Spinal cord (tissue), 3 donors: Measurements from ENCODE around the genes LENG9, RDH13, TMEM150B, SHISA7 and ISOC2.

DNA sequence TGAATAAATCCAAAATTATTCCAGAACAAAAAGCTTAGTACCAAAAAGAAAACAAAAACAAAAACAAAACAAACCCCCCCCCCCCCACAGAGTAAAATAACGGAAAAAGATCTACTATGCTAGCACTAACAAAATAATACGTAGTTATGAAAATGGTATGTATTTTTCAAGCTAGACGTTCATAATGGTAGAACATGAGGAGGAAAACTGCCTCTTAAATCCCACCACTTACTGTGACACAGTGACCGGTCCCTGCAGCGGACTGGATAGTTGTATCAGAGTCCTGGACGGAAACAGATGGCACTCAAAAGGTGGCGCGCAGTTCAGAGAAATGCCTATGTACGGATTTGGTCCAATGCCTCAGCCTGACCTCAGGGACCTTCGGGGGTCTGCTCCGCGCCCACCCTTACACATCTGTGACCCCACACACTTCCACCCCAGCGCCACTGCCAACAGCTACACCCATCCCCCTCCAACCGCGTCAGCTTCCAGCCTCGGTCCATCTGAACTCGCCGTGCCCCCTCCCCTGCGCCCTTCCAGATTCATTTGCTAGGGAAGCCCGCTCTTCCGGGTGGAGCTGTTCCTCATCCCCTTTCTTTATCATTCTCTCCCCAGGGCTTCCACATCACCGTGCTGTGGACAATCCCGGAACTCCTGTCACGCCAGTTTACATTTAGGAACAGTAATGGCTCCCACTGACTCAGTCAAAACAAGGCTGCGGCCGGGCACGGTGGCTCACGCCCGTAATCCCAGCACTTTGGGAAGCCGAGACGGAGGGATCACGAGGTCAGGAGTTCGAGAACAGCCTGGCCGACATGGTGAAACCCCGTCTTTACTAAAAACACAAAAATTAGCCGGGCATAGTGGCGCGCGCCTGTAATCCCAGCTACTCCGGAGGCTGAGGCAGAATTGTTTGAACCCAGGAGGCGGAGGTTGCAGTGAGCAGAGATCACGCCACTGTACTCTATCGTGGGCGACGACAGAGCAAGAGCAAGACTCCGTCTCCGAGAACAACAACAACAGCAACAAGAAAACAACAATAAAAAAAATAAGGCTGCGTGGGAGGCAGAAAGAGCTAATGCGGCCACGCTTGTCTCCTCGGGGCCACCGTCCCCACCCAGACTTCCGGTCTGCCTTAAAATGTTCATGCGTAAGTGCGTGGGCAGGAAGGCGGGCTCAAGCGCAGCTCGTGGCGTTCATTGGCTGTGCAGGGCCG is 658 bp upstream of the LENG8 start:
- PRO-cap, result bidirectional peak, plus-strand start outside the sequence, minus-strand start at position 1,112 of the sequence
- RAMPAGE, long total RNA, result no peak

DNA sequence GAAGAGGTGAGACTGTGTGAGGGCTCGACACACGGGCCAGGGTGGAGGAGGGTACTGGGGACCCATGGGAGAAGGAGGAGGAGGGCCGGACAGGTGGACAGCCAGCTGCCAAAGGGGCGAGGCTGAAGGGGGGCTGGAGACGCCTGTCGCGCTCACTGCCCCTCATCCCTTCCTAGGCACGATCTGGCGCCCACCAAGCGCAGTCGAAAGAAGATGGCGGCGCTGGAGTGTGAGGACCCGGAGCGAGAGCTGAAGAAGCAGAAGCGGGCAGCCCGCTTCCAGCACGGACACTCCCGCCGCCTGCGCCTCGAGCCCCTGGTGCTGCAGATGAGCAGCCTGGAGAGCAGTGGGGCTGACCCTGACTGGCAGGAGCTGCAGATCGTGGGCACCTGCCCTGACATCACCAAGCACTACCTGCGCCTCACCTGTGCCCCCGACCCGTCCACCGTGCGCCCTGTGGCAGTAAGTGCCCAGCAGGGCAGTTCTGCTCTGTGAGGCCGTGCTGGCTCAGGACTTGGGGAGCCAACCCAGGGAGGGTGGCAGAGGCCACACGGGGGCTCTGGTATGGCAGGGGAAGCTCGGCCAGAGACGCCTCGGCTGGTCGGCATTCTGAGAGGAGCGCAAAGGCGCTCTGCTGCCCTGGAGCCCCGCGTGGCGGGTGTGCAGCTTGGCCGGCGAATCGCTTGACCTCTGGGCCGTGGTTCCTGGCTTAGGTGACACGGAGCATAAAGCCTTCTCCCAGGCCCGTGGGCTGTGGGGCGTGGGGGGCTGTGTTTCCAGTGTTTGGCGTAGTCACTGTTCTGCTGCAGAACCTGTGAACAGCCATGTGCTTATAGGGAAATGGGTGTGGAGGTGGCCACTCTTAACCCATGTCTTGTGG is 6.9 kb downstream of the LENG9 start:
- PRO-cap, result no peak
- RAMPAGE, long total RNA, result no peak

GRCh38 chr19:54461387-54462349 is 1.9 kb downstream of the LENG9 start:
- PRO-cap, result no peak
- RAMPAGE, long total RNA, result no peak

DNA sequence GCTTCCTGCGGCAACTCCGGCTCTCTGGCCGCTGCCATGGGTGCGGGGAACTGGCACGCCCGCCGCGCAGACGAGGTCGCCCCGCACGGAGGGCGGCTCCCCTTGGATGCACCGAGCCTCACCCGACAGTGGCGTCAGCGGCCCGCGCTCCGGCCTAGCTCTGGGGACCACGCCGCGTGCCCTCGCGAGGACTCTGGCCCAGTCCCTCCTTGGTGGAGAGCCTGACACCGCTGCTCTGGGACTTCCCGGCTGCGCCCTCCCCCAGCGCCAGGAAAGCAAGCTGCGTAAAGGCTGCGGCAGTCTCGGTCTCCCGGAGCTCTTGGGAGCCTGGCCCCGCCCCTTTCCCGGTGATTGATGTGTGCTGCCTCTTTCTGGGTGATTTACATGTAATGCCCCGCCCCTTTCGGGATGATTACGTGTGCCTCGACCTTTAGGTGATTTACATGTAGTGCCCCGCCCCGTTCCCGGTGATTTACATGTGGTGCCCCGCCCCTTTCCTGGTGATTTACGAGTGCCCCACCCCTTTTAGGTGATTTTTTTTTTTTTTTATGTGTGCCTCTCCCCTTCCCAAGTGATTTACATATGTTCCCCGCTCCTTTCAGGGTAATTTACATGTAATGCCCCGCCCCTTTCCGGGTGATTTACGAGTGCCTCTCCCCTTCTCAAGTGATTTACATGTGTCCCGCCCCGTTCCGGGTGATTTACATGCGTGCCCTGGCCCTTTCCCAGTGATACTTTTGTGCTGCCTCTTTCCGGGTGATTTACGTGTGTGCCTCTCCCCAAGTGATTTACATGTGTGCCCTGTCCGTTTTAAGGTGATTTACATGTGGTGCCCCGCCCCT is at the start of gene LENG9:
Gene LENG9 (minus strand): TSS at position 290 of the 842 bp plus-strand sequence.
- PRO-cap, result no peak
- RAMPAGE, long total RNA, result no peak

- PRO-cap, result no peak
- RAMPAGE, long total RNA, result no peak
Observed at GRCh38 chr19:54464612-54465564, 1.3 kb upstream of the LENG9 start.

GRCh38 chr19:54871676-54872204 is 2.3 kb upstream of the FCAR start:
- PRO-cap, result no peak
- RAMPAGE, long total RNA, result no peak

GRCh38 chr19:55048120-55049036 is 10.3 kb upstream of the GP6 start:
- PRO-cap, result no peak
- RAMPAGE, long total RNA, result no peak

- PRO-cap, result no peak
- RAMPAGE, long total RNA, result no peak
Observed at GRCh38 chr19:55062900-55063488, at the start of gene RDH13. Gene RDH13 (minus strand): TSS chr19:55063148.

DNA sequence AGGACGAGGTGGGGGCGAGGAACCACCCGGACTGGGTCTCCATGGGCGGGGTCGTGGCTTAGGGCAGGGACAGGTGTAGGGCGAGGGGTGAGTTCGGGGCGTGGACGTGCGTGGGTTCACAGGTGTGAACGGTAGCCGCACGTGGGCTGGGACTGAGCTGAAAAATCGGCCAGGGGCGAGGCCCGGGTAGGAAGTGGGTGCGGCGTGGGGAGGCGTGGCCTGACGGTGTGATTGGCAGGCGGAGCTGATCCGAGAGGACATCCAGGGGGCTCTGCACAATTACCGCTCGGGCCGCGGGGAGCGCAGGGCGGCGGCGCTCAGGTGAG is 4.8 kb downstream of the EPS8L1 start:
- PRO-cap, result no peak
- RAMPAGE, long total RNA, result no peak

DNA sequence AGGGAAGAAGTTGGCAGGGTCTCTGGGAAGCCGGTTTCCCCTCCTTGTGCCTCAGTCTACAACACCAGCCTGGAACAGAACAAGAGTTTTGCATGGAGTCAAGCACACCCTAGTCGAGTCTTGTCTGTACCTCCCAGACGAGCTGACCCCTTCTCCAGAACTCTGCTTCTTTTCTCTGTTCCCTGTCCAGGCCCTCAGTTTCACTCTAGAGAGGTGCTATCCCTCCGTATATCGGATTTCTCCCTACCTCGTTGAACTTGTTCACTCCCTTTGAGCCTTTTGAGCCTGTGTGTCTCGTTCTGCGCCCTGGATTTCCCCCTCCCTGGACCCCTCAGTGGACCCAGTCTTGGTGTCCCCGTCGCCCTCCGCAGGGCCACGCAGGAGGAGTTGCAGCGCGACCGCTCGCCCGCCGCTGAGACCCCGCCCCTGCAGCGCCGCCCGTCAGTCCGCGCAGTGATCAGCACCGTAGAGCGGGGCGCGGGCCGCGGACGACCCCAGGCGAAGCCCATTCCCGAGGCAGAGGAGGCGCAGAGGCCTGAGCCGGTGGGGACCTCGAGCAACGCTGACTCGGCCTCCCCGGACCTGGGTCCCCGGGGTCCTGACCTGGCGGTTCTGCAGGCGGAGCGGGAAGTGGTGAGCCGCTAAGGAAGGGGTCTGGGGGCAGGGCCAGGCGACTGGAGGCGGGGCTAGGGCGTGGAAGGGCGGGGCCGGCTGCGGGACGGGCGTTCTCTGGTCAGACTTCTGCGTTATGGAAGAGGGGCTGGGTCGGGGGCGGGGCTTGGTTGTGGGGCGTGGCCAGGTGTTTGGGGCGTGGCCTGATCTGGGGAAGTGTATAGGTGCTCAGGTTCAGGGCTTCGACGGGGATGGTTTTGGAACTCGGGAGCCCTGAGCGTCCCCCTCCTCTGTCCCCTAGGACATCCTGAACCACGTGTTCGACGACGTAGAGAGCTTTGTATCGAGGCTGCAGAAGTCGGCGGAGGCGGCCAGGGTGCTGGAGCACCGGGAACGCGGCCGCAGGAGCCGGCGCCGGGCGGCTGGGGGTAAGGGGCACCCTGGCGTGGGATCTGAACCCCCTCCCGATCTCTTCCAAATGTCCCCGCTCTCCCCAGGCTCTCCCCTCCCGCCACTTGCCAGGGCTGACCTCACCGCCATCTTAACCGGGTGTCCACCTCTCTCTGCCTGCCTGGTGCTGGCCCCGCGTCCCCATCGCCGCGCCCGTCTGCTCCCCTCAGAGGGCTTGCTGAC is 5.6 kb downstream of the EPS8L1 start:
- PRO-cap, result no peak
- RAMPAGE, long total RNA, result no peak

DNA sequence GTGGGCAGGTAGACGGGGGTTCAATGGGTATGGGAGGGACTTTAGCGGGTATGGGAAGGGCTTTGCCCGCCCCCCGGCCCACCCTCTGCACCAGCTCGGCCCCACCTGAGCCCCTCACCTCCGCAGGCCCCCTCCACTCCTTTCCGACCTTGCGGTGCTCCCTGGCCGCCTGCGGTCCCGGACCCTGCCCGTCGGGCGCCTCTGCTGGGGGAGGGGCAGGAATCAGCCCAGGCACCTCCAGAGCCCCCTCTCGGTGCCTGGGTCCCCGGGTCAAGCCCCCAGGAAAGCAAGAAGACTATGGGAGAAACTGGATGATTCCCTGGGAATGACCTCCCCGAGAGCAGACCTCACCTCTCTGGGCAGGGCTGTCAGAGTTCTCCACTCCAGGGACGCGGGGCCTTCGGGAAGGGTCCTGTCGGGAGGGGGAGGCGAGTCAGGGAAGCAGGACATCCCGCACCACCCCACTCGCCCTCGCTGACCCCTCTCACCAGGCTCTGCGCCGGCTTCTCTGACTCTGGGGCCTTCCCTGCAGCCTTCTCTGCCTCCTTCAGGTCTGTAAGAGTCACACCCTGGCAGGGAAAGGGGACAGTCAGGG is 17.1 kb downstream of the EPS8L1 start:
- PRO-cap, result no peak
- RAMPAGE, long total RNA, result no peak

DNA sequence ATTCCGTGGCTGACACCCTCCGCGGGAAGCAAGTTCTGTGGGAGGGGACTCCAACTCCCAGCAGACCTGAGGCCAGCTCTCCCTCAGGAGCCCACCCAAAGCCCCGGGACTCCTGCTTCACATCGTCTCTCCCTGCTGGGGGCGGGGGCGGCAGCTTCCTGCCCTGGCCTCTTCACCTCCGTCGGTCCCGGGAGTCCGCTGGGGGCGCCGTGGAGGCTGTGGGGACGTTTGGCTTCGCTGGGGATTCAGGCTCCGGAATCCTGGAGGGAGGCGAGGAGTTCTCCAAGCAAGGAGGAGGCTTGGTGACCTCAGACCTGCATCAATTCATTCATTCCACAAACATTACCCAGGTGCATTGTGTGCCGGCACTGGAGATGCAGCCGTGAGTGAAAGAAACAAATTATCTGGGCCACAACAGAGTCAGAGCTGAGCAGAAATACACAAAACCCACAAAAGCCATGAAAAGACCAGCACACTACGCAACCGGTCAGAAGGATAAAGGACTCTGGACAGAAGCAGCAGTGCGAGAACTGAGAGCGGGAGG is 18.9 kb downstream of the EPS8L1 start:
- PRO-cap, result no peak
- RAMPAGE, long total RNA, result no peak

GRCh38 chr19:55113082-55113352 is 4.4 kb downstream of the PPP1R12C start:
- PRO-cap, result no peak
- RAMPAGE, long total RNA, result no peak

DNA sequence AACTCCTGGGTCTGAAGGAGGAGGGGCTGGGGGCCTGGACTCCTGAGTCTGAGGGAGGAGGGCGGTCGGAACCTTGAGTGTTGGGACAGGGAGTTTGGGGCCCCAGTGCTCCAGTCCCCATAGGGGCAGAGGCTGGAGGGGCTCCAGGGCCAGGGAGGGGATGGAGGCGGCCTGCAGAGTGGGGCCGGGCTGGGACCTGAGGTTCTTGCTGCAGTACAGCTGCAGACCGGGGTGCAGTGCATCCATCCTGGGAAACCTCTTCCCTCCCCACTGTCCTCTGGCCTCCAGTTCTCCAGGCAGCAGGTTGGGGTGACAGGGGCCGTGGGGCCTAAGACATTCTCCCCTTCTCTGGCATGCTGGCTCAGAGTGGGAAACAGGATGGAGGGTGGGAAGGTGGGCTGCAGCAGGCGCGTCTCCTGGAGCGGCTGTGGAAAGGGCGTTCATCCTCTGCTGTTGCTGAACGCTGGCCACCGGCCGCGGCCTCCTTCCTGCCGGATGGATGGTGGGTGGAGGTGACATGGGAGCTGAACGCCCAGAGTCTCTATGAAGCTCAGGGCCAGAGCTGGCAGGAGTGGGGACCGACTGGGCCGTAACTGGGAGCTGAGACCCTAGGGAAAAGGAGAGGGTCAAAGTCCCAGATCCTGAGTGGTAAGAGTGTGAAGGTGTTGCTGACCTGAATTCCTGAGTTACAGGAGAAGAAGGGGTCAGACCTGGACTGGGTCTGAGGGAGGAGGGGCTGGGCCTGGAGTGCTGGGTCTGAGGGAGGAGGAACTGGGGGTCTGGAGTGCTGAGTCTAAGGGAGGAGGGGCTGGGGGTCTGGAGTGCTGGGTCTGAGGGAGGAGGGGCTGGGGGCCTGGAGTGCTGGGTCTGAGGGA is 1.7 kb downstream of the BRSK1 start:
- PRO-cap, result no peak
- RAMPAGE, long total RNA, result no peak

DNA sequence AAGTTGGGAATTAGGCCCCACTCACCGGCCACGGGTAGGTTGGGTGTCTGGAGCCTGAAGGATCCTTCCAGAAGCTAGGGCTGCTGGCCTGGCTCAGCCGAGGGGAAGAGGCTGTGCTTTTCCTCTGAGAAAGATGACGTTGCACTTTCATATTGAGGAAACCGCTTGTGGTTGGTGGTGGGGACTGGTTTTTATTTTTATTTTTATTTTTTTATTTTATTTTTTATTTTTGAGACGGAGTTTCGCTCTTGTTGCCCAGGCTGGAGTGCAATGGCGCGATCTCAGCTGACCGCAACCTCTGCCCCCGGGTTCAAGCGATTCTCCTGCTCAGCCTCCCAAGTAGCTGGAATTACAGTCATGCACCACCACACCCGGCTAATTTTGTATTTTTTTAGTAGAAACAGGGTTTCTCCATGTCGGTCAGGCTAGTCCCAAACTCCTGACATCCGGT is at the start of gene TMEM150B:
Gene TMEM150B (minus strand): TSS at position 95 of the 451 bp plus-strand sequence.
- PRO-cap, result no peak
- RAMPAGE, long total RNA, result no peak

DNA sequence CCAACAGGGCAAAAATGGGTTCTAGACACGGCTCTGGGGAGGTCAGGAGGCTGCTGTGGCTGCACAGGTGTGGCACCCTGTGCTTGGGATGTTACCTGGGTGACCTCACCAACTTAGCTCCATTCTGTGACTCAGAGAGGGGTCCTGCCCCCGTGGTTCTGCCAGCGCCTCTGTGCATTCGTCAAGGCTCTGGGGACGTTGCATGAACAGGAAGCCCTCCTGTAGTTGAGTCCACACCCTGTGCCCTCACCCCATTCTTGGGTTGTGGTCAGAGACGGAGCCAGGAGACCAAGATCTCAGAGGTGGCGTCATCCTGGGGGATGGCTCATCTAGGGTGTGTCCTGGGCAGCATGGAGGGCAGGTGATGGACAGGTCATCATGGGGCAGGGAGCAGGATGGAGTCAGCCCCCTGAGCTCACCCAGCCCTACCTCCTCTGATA is 2.5 kb downstream of the COX6B2 start:
- PRO-cap, result no peak
- RAMPAGE, long total RNA, result no peak

- PRO-cap, result no peak
- RAMPAGE, long total RNA, result no peak
Observed at GRCh38 chr19:55388858-55389972, 3.5 kb downstream of the RPL28 start.

DNA sequence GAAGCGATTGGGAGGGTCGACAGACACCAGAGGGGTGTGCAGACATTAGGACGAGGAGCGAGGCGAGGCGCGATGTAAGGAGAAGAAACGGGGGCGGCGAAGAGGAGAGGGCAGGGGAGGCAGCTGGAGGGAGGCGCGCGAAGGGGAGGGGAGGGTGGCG is at the start of gene SHISA7:
Gene SHISA7 (minus strand): TSS at position 98 of the 160 bp plus-strand sequence.
- PRO-cap, result no peak
- RAMPAGE, long total RNA, result no peak

GRCh38 chr19:55461525-55461902 is at the start of gene ISOC2:
Gene ISOC2 (minus strand): TSS chr19:55461642.
- PRO-cap, result no peak
- RAMPAGE, long total RNA, result start-site peak on the minus strand at chr19:55461608-55461667, 508 and 576 reads in 2 replicates

- PRO-cap, result no peak
- RAMPAGE, long total RNA, result no peak
Observed at GRCh38 chr19:55486400-55486627, 1.3 kb downstream of the NAT14 start.